Parotid gland (tissue), 1 donor: ENCODE measurements around the genes GRB2 and TMEM94.

- PRO-cap: no peak
Observed at GRCh38 chr17:75273023-75273838, 2.2 kb upstream of the MIF4GD start.

GRCh38 chr17:75292826-75293136, 3.5 kb upstream of the SLC25A19 start:
- PRO-cap: no peak

- PRO-cap: no peak
Observed at GRCh38 chr17:75363898-75364971, 41.2 kb downstream of the GRB2 start.

GRCh38 chr17:75405387-75405947, at the start of gene GRB2:
Gene GRB2 (minus strand): TSS chr17:75405678.
- PRO-cap: unidirectional peak, minus-strand start at chr17:75405500; unidirectional peak, minus-strand start at chr17:75405600; unidirectional peak, minus-strand start at chr17:75405667; unidirectional peak, minus-strand start at chr17:75405795

GRCh38 chr17:75430372-75430912, 25.0 kb upstream of the GRB2 start:
- PRO-cap: no peak

- PRO-cap: bidirectional peak, plus-strand start at chr17:75456641, minus-strand start at chr17:75456467
Observed at GRCh38 chr17:75456314-75456767, at the start of gene TMEM94. Gene TMEM94 (plus strand): TSS chr17:75456635.

DNA sequence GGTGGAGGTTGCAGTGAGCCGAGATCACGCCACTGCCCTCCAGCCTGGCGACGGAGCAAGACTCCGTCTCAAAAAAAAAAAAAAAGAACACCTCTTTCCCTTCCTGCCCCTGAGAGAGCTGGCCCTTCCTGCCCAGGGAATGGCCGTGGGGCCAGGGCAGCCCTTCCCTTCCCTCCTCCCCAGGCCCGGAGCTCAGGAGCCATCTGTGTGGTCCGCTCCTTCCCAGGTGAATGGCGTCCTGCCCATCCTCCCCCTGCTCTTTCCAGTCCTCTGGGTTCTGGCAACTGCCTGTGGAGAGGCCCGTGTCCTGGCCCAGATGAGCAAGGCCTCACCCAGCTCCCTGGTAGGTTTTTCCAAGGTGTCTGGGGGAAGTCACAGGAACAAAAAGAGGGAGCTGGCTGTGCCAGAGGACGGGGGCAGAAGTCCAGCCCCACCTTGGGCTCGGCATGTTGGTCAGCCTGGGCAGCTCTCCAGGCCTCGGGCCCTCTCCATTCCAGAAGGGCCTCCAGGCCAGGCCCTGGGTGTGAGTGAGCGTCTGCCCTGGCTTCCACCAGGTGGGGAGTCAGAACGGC, 25.2 kb downstream of the CASKIN2 start:
- PRO-cap: no peak

DNA sequence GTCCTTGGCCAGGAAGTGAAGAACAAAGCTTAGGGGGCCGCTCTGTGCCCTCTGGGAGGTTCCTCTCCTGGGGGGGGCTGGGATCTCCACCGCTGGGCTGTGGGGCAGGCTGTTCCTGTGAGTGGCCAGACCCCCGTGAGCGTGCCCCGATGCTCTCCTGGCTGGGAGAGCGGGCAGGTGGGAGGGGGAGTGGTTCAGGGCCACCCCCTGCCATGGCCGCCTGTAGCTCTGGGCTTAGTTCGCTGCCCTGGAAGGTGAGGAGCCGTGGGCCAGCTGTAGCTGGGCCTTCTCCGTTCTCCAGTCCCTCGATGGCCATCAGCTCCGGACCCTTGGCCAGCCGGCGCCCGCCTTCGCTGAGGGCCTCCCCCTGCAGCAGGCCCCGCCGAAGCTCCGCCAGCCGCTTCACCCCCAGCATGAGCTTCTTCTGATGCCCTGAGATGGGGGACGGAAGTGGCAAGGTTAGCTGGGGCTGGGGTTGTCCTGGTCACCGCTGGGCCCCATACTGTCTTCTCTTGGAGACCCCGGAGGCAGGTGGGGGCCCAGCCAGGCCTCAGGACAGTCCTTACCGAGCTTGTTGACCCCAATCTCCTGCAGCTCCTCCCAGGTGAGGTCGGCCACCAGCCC, 12.4 kb downstream of the CASKIN2 start:
- PRO-cap: no peak

GRCh38 chr17:75549740-75550236, 24.3 kb downstream of the LLGL2 start:
- PRO-cap: no peak

GRCh38 chr17:75552773-75553375, 27.4 kb downstream of the LLGL2 start:
- PRO-cap: no peak

DNA sequence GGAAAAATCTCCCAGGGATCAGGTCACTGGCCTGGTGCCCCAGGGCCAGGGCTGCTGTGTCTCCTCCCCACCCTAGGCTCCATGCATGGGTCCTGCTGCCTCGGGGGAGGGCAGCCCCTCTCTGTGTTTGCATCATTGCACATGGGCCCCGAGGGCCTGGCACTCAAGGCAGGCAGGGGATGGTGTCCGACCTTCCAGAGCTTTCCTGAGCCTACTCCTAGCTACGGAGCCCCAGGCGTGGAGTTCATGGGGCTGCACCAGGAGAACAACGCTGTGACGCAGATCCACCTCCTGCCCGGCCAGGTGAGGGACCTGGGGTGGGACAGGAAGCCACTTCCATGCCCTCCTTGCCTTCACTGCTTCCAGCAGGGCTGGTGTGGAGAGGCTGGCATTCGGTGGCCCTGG, 29.7 kb upstream of the MYO15B start:
- PRO-cap: no peak

- PRO-cap: no peak
Observed at GRCh38 chr17:75559197-75559541, 28.4 kb upstream of the MYO15B start.

- PRO-cap: no peak
Observed at GRCh38 chr17:75639797-75640682, 6.0 kb upstream of the SMIM6 start.

DNA sequence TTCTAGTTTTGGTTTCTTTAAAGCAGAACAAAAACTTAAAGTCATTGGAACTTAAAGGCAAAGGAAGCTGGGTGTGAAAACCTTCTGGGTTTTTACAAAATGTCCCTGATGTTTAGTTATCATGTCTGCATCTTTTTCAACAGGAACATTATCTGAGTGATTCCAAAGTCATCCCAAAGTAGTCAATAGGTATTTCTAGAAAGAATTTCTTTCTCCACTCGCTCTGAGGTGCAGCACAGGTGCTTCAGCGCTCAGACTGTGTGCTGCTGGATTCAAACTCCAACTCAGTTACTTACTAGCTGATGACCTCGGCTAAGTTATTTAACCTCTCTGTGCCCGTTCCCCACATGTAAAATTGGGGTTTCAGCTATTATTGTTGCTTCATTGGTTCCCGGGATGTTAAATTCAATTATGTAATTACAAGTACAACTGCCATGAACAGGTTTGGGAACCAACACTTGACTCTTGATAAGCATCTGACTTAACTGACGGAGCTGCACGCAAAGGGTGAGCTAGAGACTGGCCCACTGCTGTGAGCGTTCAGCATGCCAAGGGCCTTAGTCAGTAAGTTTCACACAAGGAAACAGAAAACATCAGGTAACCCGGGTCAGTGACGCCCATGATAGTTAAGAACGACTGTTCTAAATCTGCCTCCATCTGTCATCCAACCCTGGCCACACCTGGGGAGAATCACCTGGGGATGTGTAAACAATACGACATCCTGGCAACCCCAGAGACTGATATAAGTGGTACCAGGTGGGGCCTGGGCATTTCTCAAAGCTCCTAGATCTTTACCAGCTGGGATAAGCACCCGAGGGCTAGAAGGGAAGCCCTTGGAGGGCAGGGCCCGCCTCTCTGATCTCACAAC, 721 bp upstream of the SMIM6 start:
- PRO-cap: no peak

- PRO-cap: unidirectional peak, plus-strand start at chr17:75692190
Observed at GRCh38 chr17:75691780-75692410, 24.8 kb downstream of the SAP30BP start.

GRCh38 chr17:75742173-75742957, 21.1 kb downstream of the ITGB4 start:
- PRO-cap: no peak

DNA sequence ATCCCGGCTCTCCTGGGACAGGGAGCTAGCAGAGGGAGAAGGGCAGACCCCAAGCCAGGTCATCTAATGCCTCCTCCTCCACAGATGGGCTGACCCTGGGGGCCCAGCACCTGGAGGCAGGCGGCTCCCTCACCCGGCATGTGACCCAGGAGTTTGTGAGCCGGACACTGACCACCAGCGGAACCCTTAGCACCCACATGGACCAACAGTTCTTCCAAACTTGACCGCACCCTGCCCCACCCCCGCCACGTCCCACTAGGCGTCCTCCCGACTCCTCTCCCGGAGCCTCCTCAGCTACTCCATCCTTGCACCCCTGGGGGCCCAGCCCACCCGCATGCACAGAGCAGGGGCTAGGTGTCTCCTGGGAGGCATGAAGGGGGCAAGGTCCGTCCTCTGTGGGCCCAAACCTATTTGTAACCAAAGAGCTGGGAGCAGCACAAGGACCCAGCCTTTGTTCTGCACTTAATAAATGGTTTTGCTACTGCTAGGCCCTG, 7.6 kb downstream of the GALK1 start:
- PRO-cap: no peak

DNA sequence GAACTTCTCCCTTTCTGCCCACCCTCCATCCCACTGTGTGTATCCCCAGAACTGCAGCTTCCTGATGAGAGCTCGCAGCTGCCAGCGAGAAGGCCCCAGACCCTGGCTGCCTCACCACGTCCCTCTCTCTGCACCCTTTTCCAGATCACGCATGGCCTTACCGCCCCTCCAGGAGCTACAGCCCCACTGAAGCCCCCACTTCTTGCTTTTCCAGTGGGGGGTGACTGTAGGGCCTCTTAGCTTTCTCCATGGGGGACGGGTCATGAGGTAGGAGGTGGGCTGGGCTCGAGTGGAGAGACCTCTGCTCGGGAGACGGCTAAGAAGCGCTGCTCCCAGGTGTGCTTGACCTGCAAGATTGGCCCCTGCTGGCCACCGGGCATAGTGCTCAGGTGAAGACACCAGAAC, 5.9 kb downstream of the H3-3B start:
- PRO-cap: no peak

- PRO-cap: no peak
Observed at GRCh38 chr17:75777434-75777610, 2.3 kb downstream of the H3-3B start.

GRCh38 chr17:75778075-75778535, 1.5 kb downstream of the H3-3B start:
- PRO-cap: no peak